Measurements from ENCODE around the genes KRTAP10-10, SUMO3 and ITGB2.

GRCh38 chr21:44484489-44484823 is 29.1 kb downstream of the LRRC3 start:
- RRBS, result no CpG with 5 or more reads among the region's 10 CpGs

DNA sequence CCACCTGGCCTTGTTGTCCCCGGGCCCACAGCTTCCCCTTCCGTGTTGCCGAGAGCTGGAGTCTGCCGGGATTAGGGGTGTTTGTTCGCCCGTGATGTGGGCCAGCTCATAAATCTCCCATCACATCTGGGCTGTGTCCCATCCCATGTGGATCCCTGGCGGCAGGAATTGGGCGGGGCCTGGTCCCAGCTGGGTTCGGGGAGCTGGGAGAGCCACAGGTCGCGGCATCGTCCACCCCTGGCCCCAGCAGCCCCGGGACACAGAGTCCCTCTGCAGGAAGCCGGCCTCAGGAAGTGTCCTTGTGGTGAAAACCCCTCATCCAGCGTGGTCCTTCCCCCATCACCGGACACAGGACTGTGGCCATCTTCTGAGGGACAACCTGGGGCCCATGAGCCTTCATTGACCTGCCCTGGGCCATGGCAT is 259 bp upstream of the KRTAP10-6 start:
- RRBS, result 30% methylated on average over 8 of the region's 16 CpGs

DNA sequence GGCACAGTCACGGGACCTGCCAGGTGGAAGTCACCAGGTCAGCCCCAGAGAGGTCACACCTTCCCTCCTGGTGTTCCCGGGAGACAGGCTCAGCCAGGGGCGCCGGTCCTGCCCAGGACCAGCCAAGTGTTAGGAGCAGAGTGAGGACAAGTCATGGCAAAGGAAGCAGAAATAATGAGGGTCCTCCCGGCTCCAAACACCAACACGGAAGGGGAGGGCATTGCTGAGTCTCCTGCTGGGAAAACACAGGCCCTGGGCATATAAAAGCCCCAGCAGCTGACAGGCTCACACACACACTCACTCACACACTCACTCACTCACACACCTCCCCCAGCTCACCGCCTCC is at the start of gene KRTAP10-10:
Gene KRTAP10-10 (plus strand): TSS at position 295 of the 346 bp plus-strand sequence.
- RRBS, result no CpG with 5 or more reads among the region's 7 CpGs

DNA sequence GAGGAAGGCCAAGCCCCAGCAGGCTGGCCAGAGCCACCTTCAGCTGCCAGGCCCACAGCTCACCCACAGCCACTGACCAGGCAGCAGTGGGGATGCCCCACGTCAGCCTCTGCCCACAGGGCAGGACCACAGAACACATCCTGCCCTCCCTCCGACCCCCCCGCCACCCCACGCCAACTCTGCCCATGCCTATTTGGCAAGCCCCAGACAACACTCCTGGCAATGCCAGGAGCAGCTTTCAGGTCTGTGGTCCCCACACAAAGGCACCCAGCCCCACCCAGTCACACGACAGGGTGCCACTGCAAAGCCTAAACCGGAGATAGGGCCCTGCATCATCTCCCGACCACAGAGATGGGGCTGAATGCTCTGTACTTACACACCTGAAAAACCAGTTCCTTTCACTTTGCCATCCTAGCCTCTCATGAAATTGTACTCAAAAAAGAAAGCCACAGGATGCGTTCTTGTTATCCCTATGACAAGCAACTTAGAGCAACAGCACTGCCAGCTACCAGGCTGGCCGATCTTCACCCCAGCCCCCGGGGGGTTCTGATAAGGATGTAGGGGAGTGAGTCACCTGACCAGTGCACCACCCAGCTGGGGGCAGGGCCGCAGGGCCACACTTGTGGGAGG is 36.3 kb downstream of the UBE2G2 start:
- RRBS, result no CpG with 5 or more reads among the region's 11 CpGs

DNA sequence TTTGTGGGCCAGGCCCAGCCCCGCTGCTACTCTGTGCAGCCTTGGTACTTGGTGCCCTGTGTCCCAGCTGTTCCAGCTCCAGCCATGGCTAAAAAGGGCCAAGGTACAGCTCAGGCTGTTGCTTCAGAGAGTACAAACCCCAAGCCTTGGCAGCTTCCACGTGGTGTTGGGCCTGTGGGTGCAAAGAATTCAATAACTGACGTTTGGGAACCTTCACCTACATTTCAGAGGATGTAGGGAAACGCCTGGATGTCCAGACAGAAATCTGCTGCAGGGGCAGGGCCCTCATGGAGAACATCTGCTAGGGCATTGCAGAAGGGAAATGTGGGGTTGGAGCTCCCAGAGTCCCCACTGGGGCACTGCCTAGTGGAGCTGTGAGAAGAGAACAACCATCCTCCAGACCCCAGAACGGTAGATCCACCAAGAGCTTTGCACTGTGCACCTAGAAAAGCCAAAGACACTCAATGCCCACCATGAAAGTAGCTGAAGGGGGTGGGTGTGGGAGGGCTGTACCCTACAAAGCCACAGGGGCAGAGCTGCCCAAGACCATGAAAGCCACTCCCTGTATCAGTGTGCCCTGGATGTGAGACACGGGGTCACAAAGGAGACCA is 10.2 kb downstream of the UBE2G2 start:
- RRBS, result no CpG with 5 or more reads among the region's 6 CpGs

DNA sequence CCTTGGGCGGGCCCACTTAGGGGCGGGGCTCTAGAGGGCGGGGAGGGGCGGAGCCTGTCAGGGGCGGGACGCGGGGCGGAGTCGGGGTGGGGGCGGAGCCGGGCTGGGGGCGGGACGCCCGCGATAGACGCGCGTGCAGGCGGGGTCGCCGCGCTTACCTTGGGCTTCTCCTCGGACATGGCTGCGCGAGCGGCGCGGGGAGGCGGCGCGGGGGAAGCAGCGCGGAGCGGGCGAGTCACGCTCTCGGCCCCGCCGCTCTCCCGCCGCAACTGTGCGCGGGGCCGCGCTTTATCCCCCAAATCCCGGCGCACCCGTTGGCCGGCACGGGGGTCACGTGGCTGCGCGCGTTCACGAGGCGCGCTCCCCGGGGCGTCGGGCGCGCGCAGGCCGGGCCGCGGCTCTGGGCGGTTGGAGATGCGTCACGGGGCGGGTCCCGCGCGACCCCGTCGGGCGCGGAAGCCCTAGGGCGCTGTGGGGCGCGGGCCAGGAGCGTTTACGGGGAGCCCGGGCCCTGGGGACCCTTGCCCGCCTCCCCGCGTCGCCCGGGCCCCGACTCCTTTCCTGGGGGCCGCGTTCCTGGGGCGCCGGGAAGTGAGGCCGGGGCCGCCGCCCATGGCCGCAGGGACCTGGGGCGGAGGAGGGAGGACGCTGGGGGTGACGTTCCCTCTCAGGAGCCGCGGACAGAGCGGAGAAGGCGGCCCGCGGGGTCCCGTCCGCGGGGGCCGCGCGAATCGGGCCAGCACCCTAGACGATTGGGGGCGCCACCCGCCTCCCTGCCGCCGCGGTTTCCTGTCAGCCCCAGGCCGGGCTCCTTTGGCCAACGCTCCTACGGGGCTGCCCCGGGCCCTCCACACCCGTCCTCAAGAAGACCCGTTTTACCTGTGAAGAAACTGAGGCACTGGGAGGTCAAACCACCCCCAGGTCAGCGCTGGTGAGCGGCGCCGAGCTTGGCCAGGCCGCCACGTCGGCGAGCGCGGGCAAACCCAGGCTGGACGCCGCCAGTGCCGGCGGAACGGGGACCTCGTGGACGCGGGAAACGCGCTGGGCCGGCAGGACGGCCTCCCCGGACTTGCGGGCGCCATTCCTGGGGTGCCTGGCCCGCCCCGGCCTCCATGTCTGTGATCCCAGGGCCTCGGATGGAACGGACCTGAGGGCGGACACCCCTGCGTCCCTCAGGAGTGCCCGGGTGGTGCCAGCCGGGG is at the start of gene SUMO3:
Gene SUMO3 (minus strand): TSS at position 273 of the 1,202 bp plus-strand sequence.
- RRBS, result 27% methylated on average over 51 of the region's 158 CpGs

GRCh38 chr21:44851138-44851866 is 22.2 kb downstream of the PTTG1IP start:
- RRBS, result 77% methylated on average over 5 of the region's 21 CpGs

DNA sequence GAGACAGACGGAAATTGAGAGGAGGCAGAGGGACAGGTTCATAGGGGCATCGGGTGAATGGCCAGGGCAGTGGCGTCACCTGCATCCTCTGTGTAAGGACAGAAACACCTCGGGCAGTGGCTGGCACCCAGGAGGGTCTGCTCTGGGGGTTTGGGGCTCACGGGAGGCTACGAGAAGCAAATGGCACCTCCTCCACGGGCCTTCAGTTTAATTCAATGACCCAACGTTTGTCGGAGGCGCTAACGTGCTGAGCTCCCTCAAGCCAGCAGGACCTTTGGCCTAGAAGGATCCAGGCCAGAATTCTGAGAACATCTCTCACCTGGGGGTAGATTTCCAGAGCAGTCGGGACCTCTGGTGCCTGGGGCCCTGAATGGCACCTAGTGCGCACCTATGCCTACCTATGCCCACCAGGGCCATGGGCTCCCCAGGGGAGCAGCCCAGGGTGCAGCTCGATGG is 20.6 kb upstream of the PTTG1IP start:
- RRBS, result no CpG with 5 or more reads among the region's 14 CpGs

DNA sequence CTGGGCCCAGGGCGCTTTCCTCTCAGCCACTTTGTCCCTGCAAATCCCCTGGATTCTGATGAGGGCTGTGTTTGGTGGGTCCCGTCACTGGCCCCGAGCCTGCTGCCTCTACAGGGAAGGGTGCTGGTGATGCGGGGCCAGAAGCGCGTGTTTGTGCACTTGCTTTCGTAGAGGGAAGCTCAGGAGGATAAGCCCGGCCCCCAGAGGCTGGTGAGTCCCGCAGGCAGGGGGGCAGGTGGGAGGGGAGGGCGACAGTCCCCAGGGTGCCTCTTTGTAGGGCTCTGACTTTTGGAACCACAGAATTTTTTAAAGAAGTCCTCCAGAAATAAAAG is 13.1 kb downstream of the ITGB2 start:
- RRBS, result no CpG with 5 or more reads among the region's 10 CpGs

DNA sequence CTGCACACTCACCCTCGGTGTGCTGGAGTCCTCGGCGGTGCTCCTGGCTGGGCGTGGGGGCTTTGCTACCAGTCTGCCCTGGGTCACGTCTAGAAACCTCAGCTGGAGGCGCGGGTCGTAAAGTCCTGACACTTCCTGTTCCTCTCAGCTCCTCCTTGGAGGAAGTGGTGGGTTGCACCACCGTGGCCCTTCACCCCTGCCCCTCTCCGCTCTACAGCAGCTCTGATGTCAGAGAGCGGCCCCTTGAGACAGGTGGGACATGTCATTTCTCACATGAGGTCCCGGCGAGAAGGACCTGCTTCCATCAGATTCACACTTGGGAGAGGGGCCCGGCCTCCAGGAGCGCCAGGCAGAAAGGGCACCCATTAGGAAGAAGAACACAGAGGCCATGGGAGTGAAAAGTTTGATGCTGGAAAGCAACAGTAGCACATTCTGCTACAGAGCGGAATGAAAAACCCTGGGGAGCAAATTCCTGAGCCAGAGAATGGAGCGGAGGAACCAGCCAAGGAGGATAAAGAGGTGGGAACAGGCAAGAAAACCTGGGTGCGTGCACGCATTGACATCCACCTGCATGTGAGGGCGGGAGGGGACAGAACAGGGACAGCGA is at the start of gene ITGB2:
Gene ITGB2 (minus strand): TSS at position 91 of the 607 bp plus-strand sequence.
- RRBS, result no CpG with 5 or more reads among the region's 21 CpGs

- RRBS, result no CpG with 5 or more reads among the region's 14 CpGs
Observed at GRCh38 chr21:44927219-44928036, 6.7 kb upstream of the ITGB2 start.

DNA sequence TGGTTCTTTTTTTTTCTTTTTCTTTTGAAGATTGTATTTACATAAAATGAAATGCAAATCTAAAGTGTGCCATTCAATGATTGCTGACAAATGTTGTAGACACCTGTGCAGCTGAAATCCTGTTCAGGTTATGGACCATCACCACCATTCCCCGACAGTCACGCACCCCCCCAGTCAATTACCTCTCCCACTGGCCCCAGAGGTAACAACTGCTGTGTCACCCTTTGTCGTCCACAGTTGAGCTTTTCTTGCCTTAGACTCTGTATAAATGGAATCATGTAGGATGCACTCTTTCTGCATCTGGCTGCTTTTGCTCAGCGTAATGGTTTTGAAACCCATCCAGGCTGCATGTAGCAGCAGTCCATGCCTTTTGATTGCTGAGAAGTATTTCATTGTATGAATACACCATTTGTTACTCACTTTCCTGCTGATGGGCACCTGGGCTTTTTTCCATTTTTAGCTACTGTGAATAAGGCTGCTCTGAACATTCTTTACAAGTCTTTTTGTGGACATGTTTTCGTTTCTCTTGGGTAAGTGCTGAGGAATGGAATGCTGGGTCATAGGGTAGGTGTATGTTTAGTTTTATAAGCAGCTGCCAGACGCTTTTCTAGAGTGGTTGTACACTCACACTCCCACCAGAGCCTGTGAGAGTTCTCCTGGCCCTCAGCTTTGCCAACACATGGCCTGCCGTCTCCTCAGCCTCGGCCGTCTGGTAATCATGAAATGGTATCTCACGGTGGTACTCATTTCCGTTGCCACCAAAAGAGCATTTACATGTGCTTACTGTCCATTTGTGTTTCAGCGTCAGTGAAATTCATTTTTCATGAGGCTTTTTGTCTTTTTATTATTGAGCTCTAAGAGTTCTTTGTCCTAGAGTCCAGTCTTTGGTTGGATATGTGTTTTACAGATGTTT is 22.6 kb downstream of the SLX9 start:
- RRBS, result no CpG with 5 or more reads among the region's 12 CpGs

GRCh38 chr21:44982473-44983320 is 42.9 kb downstream of the SLX9 start:
- RRBS, result 80% methylated on average over 9 of the region's 46 CpGs

- RRBS, result no CpG with 5 or more reads among the region's 10 CpGs
Observed at GRCh38 chr21:45077894-45078810, 3.8 kb downstream of the ADARB1 start.

- RRBS, result no CpG with 5 or more reads among the region's 4 CpGs
Observed at GRCh38 chr21:45154749-45155265, 80.4 kb downstream of the ADARB1 start.

- RRBS, result no CpG with 5 or more reads among the region's 25 CpGs
Observed at GRCh38 chr21:45223428-45224195, 64.1 kb downstream of the POFUT2 start.

DNA sequence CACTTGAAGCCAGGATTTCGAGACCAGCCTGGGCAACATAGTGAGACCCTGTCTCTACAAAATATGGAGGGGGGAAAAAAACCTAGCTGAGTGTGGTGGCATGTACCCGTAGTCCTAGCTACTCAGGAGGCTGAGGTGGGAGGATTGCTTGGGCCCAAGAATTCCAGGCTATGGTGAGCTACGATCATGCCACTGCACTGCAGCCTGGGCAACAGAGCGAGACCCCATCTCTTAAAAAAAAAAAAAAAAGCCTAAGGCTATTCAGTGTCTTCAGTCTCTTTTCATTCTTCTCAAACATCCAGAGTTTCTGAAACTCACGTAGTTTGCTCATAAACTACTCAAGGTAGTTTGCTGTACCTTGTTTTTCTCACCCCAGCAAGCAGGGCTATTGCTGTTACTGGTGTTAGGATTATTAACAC is 37.9 kb downstream of the POFUT2 start:
- RRBS, result no CpG with 5 or more reads among the region's 5 CpGs

GRCh38 chr21:45299491-45300193 is 11.9 kb upstream of the POFUT2 start:
- RRBS, result 96% methylated on average over 1 of the region's 25 CpGs

DNA sequence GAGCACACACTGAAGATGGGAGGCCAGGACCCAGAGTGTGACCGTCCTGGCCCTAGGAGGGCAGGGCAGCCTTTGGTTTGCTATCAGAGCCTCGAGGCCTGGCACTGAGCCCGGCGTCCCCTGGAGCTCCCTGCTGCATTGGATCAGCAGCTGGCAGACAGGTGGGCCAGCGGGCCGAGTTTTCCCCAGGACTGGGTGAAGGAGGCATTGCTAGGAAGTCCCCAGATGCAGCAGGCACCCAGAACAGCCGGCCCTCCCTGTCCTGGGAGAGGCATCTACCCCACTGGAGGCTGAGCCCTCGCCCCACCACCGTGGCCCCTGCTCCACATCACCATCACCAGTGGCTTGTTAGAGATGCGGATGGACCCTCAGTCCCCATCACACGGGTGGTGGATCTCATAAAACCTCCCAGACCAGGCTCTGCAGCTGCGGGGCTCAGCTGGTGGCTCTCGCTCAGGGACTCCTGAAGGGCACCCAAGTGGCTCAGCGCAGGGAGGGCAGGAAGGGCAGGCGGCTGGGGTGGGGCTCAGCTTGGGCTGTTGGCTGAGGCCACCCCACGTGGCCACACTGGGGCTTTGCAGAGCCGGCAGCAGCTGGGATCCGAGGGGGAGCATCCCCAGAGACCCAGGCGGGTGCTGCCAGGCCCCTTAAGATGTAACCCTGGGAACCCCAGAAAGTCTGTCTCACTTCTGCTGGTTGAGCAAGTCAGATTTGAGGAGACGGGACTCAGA is 32.8 kb upstream of the POFUT2 start:
- RRBS, result no CpG with 5 or more reads among the region's 20 CpGs

DNA sequence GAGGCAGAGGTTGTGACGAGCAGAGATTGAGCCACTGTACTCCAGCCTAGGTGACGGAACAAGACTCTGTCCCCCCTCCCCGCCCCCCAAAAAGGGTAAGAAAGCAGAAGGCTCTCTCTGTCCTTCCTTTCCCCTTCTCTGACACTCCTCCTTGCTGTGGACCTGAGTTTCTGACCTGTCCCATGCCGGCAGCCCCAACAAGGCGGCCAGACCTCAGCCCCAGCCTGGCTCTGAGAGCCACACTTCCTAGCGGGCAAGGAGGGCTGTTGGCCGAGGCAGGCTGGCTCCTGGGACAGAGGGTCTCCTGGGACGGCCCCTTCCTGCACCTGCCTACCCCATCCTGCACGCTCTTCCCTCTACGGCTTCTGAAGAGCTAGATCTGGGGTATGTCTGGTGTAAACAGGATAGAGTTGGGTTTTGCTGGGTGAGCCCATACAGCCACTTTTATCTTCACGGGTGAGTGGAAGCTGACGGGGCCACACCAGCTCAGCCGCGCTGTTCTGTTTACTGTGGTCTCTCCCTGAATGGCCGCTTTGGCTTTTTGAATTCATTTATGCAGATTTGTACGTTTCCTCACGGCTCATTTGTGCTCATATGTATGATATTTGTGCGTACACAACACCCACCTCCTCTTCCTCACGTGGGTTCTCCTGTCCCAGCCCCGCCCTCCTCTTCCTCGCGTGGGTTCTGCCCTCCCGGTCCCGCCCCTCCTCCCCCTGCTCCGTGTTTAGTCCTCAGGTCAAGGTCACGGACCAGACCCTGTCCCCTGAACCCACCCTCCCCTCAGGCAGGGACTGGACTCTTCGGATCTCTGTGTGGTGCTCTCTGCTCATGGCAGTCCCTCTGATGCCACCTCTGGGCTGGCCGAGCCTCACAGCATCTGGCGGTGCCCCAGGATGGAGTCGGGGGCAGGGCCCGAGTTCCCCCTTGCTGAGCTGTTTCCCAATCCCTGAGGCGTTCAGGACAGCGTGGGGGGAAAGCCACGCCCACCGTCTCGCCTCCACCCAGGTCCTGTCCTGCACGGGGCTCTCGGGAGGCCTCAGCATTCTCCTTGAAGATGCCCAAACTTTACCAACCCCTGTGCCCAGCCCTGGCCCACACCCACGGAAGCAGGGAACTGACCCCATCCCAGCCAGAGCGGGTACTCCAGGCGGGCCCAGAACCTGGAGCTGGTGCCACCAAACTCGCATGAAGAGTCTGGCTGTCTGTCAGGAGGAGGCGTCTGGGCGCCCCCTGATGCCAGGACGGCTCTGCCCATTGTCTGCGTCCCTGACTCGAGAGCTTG is 34.8 kb upstream of the POFUT2 start:
- RRBS, result no CpG with 5 or more reads among the region's 47 CpGs